AG08470 (cell line): ENCODE results near the genes ADAMTS12, RXFP3 and C1QTNF3.

- RRBS, result under 1% methylated on average over 5 of the region's 53 CpGs
Measured at GRCh38 chr5:31854163-31855273, 215.6 kb downstream of the PDZD2 start.

DNA sequence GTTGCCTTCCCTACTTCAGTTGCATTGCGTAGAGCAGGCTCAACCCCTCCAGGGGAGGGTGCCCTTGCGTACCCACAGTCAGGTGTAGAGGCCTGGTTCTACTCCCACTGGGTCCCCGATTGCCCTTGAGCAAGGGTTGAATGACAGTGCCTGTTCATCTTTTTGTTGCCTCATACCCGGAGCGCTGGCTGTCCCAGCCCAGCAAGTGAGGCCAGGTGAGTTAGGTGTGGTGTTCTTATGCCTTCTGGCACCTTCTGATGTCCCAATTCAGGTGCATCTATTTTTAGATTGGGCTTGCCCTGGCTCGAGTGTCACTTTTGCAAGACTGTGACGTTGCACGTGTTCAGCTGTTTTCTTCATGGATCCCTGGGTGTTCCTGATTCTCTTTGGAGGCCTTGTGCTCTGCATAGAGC is 257.8 kb downstream of the GOLPH3 start:
- RRBS, result no CpG with 5 or more reads among the region's 8 CpGs

- RRBS, result no CpG with 5 or more reads among the region's 21 CpGs
Measured at GRCh38 chr5:32027258-32028520, 146.4 kb downstream of the GOLPH3 start.

GRCh38 chr5:32143493-32143914 is 30.6 kb downstream of the GOLPH3 start:
- RRBS, result no CpG with 5 or more reads among the region's 3 CpGs

DNA sequence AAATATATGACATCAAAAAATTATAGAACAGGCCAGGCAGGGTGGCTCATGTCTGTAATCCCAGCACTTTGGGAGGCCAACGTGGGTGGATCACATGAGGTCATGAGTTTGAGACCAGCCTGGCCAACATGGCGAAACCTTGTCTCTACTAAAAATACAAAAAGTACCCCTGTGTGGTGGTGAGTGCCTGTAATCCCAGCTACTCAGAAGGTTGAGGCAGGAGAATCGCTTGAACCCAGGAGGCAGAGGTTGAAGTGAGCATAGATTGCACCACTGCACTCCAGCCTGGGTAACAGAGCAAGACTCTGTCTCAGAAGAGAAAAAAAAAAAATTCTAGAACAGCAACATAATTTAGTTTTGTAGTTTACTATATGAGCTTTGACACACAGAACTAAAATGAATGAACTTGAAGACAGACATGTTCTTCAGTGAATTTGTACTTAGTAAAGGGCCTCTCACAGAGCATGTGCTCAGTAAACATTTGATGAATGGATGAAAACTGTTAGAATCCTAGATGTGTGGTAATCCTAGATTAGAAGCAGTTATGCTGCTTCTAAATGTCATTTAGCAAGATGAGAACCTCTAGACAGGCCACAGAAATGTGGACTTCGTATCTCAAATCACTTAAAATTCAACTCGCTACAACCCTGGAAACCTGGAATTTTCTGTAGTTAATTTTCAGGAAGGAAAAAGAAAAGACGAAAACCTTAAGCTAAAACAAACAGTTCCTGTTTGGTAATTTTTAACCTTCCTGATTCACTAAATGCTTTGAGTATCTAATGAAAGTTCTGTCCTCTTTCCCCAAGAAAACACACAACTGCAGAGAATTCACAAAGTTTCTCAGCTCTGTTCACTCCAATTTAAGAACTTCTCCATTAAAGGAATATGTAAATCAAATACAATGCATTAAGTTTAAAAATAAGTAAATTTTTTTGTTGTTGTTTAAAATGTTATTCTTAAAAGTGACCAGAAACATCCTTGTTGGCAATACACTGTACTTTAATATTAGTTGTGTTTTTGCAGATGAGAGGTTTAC is 8.5 kb downstream of the GOLPH3 start:
- RRBS, result no CpG with 5 or more reads among the region's 6 CpGs

DNA sequence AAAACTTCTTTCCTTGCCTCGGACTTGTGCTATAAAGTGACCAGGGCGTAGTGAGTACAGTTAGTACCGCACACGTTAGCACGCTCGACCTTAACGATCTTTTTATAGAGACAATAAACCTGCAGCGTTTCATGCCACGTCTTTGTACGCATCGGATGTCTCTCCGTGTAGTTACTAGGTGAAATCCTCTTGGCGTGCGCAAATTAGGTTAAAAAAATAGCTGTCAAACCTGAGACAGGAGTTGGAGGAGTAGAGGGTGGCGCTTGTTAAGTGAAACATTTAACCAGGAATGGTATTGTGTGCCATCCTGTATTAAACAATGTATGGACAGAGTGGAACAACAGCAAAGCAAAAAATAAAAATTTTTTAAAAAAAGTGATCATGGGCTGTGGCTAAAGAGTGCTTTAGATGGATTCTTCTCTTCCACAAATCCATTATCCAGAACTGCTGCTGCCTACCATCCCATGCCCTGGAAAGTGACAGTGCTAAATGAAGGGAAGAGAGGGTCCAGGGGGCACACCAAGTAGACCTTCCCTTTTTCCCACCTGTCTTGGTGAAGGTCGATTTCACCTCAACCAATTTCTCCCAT is 869 bp upstream of the GOLPH3 start:
- RRBS, result no CpG with 5 or more reads among the region's 16 CpGs

DNA sequence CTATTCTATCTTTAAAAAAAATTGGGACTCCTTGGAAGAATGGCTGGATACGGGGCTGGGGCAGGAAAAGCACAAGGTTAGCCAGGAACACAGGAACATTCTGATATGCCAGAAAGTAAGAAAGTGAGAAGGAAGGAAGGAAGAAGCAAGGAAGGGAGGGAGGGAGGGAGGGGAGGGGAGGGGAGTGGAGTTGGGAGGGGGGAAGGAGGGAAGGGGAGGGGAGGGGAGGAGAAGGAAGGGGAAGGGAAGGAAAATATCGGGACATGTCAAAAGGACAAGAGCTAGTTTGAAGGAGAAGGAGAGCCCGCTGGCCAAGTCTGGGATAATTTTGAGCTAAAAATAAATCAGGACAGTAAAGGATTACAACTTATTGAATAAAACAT is 26.3 kb upstream of the GOLPH3 start:
- RRBS, result no CpG with 5 or more reads among the region's 3 CpGs

- RRBS, result no CpG with 5 or more reads among the region's 9 CpGs
Measured at GRCh38 chr5:32232287-32232937, 58.3 kb upstream of the GOLPH3 start.

- RRBS, result no CpG with 5 or more reads among the region's 5 CpGs
Measured at GRCh38 chr5:32331128-32331629, 18.4 kb upstream of the MTMR12 start.

GRCh38 chr5:32399872-32400304 is 44.7 kb downstream of the ZFR start:
- RRBS, result no CpG with 5 or more reads among the region's 4 CpGs

DNA sequence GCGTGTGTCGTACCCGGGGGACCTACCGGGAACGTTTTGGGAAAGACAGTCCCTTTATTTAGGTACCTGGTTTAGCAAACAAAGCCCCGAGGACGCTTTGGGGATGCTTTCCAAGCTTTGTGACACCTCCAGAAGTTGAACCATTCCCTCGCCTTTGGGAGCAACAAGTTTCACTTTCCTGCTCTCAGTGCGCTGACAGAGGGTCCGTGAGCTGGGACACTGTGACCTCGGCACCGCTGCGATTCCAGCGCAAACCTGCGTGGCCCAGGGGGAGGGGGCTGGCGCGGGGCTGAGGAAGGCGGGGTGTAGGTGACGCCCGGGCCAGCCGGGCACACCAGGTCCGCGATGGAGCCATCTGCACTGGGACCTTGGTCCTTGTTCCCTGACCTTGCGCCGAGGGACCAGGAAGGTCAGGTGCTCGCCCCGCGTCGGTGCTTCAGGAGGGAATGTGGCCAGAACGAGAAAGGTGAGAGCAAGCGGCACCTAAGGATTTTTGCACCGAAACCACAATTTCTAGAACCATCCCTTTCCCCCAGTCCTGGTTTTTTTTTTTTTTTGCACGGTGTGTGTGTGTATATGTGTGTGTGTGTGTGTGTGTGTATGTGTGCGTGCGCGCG is 695 bp upstream of the NPR3 start:
- RRBS, result no CpG with 5 or more reads among the region's 37 CpGs

DNA sequence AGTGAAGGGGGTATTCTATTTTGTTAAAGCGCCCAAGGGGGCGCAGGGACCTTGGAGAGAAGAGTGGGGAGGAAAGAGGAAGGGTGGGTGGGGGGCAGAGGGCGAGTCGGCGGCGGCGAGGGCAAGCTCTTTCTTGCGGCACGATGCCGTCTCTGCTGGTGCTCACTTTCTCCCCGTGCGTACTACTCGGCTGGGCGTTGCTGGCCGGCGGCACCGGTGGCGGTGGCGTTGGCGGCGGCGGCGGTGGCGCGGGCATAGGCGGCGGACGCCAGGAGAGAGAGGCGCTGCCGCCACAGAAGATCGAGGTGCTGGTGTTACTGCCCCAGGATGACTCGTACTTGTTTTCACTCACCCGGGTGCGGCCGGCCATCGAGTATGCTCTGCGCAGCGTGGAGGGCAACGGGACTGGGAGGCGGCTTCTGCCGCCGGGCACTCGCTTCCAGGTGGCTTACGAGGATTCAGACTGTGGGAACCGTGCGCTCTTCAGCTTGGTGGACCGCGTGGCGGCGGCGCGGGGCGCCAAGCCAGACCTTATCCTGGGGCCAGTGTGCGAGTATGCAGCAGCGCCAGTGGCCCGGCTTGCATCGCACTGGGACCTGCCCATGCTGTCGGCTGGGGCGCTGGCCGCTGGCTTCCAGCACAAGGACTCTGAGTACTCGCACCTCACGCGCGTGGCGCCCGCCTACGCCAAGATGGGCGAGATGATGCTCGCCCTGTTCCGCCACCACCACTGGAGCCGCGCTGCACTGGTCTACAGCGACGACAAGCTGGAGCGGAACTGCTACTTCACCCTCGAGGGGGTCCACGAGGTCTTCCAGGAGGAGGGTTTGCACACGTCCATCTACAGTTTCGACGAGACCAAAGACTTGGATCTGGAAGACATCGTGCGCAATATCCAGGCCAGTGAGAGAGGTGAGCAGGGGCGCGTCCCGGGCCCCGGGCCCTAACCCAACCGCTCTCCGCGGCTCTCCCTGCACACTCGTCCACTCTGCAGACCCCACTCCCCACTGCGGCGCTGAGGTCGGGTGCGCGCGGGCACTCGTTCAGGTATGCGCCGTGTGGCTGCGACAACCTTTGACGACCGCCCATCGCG is 859 bp downstream of the NPR3 start:
- RRBS, result 5% methylated on average over 8 of the region's 104 CpGs

DNA sequence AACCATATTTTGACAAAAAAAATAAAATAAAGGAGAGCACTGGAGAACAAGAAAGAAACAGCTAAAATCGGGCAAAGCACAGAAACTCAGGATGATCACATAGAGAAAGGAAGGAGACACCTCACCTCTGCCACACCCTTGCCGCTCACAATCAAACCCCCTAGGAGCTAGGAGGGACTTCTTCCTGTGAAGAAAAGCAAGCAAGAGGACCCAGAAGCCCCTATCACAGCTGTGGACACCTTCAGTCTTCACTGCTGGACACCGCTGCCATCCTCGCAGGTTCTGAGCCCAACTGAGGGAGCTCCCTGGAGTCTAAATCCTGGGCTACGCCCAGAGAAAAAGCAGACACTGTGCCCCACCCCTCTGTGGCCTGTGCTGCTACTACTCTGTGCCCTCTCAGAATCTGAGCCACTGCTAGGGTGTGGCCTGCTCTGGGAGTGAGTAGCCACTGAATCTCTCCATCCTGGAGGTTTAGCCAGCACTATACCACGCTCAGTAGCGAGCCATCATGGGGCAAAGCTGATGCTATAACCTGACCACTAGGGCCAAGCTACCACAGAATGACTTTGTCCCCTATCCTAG is 338.1 kb downstream of the NPR3 start:
- RRBS, result no CpG with 5 or more reads among the region's 7 CpGs

- RRBS, result no CpG with 5 or more reads among the region's 9 CpGs
Measured at GRCh38 chr5:33240444-33241083, 200.2 kb upstream of the TARS1 start.

DNA sequence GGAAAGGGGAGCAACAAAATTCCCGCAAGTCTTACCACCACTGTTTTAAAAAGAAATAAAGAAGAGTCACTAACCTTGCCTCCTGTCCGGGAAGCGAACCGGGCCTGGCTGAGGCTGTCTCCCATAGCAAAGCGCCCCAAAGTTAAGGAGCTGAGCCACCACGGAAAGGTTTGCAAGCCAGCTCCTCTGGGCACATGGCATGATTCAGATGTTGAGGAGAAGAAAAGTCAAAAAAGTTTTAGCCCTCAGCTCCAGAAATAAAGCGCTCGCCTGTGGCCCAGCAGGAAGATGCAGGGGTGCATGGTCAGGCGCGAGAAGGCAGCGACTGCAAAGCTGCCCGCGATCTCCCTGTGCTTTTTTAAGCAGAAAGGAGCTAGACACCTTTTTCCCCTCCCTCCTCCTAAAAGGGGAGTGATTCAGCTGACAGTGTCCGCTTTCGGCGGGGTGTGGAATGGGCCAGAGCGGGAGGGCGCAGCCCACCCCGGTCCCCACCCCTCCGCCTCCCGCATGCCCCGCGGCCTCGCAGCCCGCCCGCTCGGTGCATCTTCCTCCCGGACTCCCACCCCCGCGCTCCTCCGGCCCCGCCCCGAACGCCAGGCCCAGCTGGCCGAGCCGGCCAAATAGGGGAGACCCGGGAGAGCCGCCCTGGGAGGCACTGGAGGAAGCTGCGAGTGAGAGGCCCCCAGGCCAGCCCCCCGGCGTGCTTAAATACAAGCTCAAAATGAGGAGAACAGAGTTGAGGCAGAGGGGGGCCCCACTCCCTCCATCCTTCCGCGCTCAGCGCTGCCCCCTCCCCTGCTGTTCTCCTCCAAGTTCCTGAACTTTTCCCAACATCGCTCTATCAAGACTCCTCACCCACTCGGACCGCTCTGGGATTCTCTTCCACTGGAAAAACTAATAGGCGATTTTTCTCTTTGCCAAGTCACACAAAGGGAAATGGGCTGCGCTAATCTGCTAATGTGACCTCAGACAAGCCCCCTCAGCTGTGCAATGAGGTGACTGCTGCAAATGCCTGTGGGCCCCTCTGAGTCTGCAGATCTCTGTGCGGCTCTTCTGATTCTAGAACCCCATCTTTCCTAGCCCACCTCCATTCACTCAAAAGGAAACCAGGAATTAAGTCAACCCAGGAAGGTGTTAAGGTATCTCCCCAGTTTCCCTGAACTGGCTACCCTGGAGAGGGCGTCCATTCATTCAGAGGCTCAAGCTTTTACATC is at the start of gene ADAMTS12:
TSS of gene ADAMTS12 (minus strand) at position 335 of the 1,214 bp plus-strand sequence.
- RRBS, result 2% methylated on average over 21 of the region's 51 CpGs

DNA sequence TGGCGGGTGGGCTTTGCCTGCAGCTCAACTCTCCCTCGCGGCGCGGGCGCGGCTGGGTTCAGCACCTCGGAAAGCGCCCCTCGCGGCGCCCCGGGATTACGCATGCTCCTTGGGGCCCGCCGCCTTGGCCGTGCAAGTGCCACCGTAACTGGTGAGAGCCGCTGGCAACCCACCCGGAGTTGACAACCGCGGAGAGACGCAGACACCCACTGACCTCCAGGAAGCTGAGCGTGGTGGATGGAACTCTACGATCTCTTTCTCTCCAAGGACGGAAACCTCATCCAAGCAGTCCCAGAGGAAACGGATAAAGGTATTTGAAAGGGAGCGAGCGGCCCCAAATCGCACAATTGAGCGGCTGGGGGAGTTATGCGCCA is at the start of gene RXFP3:
TSS of gene RXFP3 (plus strand) at position 359 of the 374 bp plus-strand sequence.
- RRBS, result 6% methylated on average over 7 of the region's 32 CpGs

DNA sequence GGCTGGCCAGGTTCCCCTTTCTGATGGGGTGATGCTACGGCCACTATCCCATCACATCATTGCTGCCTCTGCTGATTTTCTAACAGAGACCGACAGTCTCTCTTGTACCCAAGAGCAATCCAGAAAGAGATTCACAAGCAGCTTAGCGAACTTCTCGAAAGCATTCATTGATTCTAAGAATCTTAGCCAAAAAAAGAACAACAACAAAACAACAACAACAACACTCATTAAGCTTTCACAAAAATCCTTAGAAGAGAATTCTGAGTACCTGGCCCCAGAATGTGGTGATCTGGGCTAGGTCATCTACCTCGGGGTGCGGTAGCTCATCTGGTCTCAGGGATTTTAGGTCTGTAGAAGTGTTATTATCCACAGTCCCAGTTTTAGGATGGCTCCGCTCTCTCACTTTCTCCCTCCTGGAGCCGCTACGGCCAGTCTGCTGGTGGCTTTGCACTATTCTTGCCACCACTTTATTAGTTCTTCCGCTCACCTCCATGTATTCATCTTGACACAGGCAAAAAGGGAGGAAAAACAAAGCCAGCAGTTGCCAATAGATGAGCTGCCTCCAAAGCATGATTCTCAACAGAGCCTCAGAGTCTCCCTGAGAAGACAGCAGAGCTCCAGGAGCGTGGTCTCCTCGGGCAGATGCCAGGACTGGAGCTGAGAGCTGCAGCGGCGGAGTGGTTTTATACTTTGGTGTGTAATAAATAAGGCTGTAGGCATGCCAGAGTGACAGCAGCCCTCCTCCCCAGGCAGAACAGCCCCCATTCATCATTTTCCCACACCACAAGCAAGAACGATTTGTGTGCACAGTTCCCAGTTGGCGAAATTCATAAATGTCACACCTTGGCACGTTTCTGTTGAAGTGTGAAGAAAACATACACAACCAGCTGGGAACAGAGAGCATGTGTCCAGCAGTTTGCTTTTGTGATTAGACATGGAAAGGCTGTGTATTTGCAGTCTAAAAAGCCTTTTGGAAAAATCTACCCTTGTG is at the start of gene C1QTNF3:
TSS of gene C1QTNF3 (minus strand) at position 659 of the 991 bp plus-strand sequence.
- RRBS, result no CpG with 5 or more reads among the region's 17 CpGs

- RRBS, result no CpG with 5 or more reads among the region's 16 CpGs
Measured at GRCh38 chr5:34147741-34148086, 104.7 kb upstream of the C1QTNF3 start.

GRCh38 chr5:34586059-34586509 is 70.0 kb upstream of the RAI14 start:
- RRBS, result no CpG with 5 or more reads among the region's 5 CpGs

DNA sequence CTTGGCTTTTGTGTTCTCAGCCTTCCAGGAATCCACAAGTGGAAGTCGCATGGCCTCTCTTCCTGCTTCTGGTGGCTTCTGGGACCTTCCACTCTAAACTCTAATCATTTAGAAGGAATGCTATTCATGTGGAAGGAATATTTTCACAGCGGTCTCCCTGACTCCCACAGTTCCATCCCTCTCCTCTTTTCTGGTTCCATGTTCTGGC is 7.3 kb upstream of the RAI14 start:
- RRBS, result no CpG with 5 or more reads among the region's 2 CpGs